GM19240 (cell line): ENCODE measurements around a stretch of chr3.

GRCh38 chr3:196930878-196931552 is 11.3 kb downstream of the NCBP2 start:
- RRBS, result no CpG with 5 or more reads among the region's 6 CpGs

GRCh38 chr3:196941497-196942265 is 647 bp downstream of the NCBP2 start:
- RRBS, result no CpG with 5 or more reads among the region's 43 CpGs

DNA sequence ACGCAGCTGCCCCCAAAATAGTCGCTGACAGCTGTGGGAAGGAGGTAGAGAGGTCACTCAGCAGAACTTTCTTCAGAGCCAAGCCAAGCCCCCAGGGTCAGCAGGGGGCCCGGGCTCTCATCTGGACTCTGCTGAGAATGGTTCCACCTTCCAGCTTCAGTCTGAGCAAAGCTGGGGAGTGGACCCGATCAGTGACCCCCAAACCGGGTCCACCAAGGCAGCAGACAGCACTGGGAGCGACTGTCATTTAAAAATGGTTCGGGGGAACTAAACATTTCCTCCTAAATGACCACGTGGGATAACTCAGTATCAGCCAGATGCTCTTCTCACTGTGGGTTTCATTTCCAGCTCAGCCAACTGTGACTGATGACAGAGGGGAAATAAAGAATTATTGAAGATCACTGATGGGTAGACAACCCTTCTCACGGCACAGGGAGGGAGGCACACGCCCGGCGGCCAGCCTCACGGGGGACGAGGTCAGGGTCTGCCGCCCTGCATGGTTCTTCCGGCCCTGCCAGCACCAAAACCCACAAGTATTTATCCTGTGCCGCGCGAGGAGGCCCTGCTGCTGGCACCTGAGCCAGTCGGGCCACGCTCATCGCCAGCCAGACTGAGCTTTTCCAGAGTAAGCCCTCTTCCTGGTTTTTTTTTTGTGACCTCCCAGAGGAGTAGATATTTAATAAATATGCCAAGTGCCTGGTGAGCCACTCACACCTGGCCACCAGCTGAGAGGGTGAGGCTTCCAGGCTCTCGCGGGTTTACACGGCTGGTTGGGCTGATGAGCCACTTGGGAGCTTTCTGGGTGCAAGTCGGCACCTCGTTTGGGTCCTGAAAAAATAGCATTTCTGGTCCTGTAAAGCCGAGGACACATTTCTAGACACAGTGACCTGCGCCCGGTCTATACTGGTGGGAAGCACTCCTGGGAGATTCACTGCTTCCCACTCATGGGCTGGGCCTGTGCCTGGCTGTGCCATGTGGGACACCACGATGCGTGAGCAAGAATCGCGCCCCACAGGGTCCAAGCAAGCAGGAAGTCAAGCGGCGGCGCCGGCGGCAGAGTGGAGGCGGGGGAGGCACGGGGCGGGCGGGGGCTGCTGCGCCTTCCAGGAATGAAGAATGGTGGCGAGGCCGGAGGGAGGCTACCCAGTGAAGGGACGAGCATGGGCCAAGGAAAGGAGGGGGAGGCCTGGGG is 6.1 kb downstream of the MELTF start:
- RRBS, result 2% methylated on average over 11 of the region's 47 CpGs

DNA sequence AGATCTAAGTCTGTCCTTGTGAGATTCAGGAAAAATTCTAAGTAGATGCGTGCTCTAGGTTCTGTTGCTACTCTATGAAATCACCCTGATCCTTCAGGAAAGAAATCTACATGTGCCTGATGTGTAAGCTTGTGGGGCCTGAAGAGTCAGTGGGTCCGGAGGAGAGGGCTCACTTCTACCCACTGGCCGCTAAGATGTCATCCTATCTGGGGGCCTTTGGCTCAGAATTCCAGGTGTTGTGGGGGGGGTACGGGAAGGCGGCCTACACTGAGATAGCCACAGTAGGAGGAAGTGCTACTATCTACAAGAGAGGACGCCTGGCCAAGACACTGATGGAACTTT is 111.7 kb downstream of the BDH1 start:
- RRBS, result no CpG with 5 or more reads among the region's 6 CpGs

GRCh38 chr3:197498989-197500033 is 56.5 kb downstream of the BDH1 start:
- RRBS, result 98% methylated on average over 9 of the region's 45 CpGs

DNA sequence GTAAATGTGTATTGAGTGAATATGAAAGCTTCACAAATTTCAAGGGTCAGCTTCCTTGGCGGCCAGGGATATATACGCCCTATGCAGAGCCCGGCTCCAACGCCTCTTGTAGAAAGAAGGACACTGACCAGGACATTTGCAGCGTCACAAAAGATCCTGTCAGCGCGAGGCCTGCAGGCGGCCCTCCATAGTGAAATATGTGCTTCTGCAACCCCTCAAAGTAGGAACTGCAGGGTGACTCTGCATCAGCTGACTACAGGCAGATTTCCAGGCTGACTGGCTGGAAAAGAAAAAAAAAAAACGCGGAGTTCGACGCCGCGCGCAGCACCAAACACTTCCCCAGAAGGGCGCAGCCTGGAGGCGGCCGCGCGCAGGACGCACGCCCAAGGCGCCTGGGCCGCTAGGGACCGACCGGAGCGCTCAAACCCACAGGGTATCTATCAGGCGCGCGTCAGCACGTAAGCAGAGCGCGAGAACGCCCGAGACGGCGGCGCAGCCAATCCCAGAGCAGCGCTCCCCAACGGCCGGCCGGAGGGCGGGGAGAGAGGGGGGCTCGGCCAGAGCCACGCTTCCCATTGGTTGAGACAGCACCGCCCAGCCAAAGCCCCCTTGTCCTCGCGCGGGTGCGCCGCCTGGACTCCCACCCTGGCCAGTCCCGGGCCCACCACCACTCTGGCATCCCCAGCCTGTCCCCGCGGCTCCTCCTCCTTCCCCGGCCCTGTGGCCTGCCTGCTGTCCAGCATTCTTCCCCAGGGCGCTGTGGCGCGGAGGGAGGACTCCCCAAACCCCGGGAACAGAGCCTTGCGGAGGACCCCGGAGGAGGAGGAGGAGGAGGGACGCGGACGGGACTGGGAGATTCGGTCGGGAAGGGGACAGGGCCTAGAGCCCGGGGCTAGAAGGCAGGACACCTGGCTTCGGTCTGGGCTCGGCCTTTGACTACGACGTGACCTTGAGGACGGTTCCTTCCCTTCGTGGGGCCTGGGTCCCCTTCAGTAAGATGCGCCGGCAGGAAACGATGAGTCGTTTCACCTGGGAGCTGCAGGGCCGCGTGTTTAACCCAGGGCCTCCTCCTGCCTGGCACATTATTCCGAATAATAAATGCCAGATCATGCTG is 977 bp downstream of the BDH1 start:
- RRBS, result 2% methylated on average over 19 of the region's 80 CpGs

GRCh38 chr3:197555548-197555783 is 302 bp downstream of the BDH1 start:
- RRBS, result no CpG with 5 or more reads among the region's 23 CpGs

DNA sequence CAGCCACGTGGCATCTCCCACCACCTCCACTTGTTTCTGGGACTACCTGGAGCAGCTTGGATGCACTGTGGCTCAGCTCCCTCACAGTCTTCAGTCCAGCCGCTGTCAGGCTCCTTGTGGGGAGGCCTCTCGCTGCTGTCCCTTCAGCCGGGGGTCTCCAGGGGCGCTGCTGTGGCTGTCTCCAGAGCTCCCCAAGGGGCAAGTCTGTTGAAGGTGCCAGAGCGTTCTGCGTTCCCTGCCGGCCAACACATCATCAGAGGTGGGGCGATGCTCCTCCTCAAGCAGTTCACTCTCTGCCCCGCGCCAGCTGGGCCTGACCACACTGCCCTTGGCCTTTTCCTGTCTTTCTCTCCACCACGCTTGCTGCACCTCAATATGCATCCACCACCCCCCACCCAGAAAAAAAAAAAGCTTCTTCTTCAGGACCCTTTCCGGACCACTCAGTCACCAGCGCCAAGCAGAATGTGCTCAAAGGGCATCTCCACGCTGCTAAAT is 47.8 kb upstream of the BDH1 start:
- RRBS, result 100% methylated on average over 2 of the region's 15 CpGs

- RRBS, result no CpG with 5 or more reads among the region's 17 CpGs
These were observed 85.5 kb upstream of the BDH1 start for GRCh38 chr3:197640988-197641988.

DNA sequence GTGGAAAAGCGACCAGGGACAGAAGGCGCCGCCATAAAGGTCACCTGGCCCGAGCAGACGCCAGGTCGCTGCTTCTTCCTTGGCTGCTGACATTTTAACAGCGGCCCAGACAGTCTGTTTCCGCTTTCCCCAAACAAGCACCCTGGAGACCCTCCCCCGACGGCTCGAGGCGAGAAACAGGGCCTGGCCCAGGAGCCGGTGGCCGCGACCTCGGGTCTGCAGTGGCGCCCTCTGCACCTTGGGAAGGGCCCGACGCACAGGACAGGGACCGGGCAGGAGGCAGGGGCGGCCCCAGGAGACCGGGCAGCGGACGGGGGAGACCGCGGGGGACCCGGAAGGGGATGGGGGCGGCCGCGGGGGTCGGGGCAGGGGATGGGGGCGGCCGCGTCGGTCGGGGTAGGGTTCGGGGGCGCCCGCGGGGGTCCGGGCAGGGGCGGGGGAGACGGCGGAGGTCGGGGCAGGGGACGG is 82.6 kb downstream of the RUBCN start:
- RRBS, result no CpG with 5 or more reads among the region's 46 CpGs

DNA sequence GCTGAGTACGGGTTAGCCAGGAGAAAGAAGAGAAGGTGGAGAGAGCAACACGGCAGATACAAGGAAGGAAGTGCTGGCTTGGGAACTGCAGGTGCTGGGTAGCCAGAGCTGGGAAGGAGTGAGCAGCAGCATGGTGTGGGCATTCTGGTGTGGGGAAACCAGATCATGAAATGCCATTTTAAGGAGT is 639 bp upstream of the RUBCN start:
- RRBS, result no CpG with 5 or more reads among the region's 2 CpGs

DNA sequence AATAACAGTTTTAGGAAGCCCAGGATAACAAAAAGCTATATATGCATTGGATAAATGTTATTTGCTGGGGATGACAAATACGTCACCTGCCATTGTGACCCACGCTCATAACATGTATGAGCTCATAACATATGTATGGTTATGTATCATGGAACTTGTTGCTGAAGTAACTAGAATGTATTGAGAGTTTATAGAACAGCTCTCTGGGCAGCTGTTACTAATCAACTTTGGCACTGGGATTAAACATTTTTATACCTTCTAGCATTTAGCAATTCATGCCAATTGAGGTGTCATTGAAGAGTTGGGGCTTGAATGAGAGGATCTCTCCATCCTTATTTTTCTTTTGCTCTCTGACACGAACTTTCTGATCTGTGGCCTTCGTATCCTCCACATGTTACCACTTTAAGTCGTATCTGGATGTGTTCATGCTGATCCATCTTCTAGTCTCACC is 1.6 kb upstream of the LRCH3 start:
- RRBS, result no CpG with 5 or more reads among the region's 5 CpGs

DNA sequence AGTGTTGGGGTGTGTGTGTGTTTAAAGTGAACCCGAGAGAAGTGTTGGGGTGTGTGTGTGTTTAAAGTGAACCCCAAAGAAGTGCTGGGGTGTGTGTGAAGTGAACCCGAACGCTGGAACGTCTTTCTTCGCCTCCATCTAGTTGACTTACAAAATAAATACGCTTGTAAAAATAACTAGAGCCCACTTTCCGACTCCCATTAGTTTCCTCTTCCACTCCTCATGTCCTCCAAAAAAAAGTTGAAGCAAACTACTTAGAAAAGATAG is 918 bp downstream of the LRCH3 start:
- RRBS, result no CpG with 5 or more reads among the region's 7 CpGs

DNA sequence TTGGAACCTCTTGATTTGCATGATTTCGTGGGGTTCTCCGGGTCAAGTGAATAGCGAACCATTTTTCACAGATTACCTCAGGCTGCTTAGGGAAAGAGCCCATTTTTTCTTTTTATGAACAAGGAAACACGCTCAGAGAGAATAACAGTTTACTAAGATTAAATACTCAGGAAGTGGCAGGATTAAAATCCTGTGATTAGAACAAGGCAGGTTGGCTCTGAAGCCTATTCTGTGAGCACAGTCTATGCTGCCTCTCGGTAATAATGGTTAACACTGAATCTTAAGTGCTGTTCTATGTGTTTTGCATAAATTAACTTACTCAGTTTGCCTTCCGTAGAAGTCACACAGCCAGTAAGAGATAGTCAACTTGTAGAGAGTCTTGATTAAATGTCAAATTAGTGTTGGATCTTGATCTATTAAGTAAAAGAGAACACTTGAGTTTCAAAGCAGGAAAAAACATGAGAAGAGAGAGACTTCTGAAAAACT is 59.9 kb downstream of the LRCH3 start:
- RRBS, result no CpG with 5 or more reads among the region's 6 CpGs

DNA sequence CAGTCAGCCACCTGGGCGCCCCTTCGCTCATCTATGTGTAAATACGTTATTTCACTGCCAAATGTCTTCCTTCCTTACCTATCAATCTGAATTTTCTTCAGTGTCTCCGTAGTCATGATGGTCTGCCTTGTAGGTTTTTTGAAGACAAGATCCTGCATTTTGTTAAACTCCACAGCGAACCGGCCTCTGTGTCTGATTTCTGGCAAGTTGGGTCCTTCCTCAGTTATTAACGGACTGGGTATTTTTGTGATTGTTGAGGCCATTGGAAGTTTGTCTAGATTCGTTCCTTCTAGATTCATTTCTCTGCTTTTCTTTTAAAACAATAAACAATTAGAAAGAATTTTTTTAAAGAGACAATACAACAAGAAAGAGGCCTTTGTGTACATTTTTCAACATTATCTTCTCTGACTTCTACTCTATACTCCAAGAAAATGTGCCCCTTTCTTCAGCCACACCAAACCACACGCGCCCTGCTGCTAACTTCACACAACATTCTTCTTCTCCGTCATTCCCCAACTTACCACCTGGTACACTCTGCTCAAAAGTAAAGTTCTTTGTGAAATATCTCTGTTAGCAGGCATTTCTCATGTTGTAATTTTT is 11.4 kb upstream of the RPL35A start:
- RRBS, result no CpG with 5 or more reads among the region's 11 CpGs